T47D (cell line): Measurements from ENCODE around the genes ZNF532, GRP and CPLX4.

- RRBS = no CpG with 5 or more reads among the region's 3 CpGs
These were observed 250 bp upstream of the ZNF532 start for GRCh38 chr18:58864570-58864684.

DNA sequence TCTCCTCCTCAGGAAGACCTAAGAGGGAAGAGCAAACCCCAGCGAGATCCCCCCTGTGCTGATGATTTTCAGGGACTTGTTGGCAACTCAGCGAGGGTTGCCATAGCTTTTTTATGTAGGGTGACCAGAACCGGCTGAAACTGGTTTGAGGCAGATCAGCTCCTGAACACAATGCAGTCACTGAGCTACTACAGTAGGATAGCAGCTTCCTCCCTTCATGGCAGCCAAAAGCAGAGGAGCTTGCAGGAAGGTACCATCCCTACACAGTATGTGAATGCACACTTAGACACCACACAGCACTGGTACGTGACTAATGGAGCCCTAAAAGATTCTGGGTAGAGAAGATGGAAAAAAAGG, at the start of gene ZNF532:
ZNF532 (plus strand) TSS at position 193 of the 357 bp plus-strand sequence.
- RRBS = no CpG with 5 or more reads among the region's 4 CpGs

- RRBS = no CpG with 5 or more reads among the region's 10 CpGs
These were observed 126.6 kb downstream of the ZNF532 start for GRCh38 chr18:58991013-58991884.

DNA sequence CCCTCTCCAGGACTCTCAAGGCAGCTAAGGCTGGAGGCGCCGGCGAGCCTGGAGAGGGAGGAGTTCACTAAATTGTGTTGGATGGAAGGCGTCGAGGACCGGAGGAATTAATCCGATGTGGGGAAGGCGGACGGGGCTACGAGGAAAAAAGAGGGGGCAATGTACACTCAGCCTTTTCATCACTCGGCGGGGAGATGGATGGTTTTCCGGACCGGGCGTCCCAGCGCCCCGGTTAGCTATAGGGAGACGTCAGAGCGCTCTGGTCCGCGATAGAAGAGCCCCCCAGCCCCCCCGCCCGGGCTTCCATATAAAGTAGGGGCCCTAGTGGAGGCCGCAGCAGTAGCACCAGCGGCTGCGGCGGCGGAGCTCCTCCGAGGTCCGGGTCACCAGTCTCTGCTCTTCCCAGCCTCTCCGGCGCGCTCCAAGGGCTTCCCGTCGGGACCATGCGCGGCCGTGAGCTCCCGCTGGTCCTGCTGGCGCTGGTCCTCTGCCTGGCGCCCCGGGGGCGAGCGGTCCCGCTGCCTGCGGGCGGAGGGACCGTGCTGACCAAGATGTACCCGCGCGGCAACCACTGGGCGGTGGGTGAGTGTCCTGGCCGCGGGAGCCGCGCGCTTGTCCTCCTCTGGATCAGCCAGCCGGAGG, at the start of gene GRP:
GRP (plus strand) TSS at position 336 of the 642 bp plus-strand sequence.
- RRBS = 32% methylated on average over 34 of the region's 58 CpGs

DNA sequence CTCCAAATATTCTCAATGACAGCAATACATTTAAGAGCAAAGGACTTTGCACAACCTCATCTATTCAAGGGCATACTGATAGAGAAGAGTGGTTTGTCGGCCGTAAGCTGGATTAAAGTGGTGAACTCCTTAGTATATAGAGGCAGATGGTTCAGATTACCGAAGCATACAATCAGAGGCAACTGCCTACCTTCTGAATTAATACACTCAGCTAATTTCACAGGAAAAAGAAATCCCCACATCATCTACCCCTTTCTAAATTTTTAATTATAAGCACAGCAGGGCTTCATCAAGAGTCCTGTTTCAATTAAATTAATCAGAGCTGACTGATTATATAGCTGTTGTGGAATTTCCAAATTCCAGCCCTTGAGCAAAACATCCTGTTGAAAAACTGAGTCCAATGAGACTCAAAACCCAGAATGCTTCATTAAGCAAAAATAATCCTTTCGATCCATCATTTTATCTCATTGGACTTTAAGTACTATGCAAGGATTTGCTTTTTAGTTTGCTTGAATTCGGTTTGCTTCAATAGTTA, at the start of gene CPLX4:
CPLX4 (minus strand) TSS at position 109 of the 535 bp plus-strand sequence.
- RRBS = no CpG with 5 or more reads among the region's 5 CpGs

DNA sequence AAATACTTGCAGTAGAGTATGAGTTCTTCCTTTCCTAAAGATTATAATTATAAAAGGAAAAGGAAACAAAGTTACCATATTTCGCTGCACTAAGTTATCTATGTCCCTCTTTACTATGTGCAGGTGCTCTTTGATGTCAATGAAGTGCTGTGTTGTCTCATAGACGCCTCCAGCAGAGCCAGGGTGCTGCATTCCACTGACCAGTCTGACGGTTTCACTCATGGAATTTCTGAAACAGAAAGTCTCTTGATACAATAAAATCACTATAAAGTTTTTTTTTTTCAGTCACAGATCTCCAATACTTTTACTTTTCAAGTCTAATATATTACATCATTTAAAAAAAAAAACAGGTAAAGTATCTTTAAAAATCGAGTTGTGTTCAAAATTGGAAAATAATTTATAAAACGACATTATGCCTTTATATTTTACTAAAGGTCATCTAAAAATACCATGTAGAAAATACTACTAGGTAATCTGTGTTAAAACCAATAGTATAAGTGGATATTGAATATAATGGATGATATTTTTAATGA, 14.6 kb upstream of the CPLX4 start:
- RRBS = no CpG with 5 or more reads among the region's 5 CpGs

GRCh38 chr18:59470890-59471295, 111.8 kb upstream of the LMAN1 start:
- RRBS = no CpG with 5 or more reads among the region's 7 CpGs

DNA sequence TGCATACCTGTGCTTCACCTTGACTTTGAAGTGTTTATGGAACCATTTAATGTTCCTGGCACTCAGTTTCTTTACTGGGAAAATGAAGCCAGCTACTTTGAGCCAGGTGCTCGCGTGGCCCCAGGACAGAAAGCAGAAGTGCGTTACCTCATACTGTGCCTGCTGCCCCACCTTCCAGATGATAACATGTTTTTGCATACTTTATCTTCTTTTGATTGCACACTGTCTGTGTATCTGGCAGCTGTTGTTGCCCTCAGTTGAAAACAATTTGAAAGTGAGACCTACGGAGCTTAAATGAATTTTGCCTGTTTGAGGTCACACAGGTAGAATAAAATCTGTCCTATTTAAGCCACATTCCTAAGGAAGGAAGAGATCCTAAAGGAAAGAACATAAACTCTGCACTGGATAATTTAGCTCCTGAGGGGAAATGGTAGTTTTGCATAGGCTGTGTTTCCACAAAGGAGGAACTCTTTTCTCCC, 61.4 kb downstream of the PMAIP1 start:
- RRBS = no CpG with 5 or more reads among the region's 4 CpGs

DNA sequence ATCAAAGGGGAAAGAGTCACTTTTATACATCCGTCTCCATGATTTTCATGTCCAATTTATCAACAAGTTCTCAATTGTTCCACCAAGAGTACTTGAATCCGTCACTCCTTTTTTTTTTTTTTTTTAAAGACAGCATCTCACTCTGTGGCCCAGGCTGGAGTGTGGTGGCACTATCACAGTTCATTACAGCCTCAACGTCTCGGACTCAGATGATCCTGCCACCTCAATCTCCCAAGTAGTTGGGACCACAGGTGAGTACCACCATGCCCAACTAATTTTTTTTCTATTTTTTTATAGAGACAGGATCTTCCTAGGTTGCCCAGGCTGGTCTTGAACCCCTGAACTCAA, 240.7 kb downstream of the RNF152 start:
- RRBS = no CpG with 5 or more reads among the region's 4 CpGs

DNA sequence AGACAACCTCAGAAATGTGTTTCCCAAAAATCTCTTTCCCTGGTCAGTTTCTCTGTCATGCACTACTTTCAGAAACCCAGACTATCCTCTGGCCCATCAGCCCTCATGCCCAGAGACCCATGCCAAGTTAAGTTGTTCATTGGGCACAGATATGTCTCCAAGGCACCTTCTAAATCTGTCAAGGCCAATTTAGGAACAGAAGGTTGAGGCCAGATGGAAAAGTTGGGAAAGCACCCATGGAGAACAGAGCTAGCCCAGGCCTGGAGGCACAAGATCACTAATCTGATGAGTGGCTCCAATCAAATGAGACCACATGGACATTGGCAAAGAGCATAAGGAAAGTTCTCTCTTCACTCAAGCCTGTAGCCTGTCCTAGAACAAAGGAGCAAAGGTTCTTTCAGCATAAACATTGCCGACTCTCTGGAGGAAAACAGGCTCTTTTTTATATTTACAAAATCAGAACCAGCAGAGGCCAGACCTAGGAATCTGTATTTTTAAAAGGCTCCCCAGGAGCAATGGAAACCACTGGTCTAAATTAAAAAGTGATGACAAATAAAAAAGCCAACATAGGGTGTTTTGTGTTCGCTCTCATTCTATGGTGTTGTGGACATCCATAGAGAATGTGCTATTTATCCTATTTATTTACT, 154.7 kb downstream of the RNF152 start:
- RRBS = no CpG with 5 or more reads among the region's 2 CpGs

DNA sequence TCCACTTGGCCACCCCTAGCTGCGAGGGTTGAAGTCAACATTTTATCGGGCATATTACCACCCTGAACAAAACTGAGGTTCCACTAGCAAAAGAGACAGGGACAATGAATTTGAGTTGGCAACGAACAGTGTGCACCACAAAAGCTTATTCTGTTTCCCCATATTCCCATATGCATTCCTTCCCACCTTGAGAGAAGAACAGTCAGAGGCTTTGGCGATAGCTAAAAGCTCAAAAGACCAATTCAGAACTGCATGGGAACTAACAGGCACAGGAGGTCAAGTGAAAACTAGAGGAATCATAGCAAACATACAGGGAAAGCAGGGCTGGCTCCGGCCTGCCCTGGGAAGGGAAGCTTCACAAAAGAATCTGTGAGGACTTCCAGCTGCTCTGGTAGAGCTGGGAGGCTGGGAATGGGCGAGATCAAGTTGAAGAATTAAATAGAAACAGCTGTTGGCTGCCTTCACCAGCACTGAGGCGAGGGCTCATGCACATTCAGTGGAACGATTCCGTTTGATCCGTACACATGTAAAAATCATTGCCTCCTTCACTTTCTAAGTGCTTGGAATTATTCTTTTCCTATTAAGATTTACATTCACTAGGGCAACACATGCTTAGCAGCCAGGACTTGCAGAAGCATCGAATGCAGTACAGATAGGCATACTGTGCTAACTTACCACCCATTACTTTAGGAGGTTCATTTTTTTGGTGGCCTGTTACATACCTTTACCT, 125.2 kb upstream of the RNF152 start:
- RRBS = no CpG with 5 or more reads among the region's 11 CpGs

DNA sequence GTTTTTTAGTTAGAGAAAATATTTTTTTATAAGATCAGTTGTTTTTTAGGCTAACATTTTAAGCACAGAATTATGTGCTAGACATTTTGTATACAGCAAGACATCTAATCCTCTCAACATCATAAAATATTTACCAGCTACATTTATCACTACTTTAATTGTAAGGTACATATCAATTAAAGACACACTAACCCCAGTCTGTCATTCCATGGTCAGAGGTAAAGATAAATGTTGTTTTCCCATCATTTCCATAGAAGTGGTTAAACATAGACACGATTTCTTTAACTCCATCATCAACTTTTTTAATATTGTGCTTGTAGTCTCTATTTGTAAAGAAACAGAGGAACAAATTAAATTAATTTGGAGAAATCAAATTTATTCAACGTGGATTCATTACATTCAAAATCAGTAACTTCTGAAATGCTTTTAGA, 40.1 kb downstream of the PIGN start:
- RRBS = no CpG with 5 or more reads among the region's 2 CpGs

DNA sequence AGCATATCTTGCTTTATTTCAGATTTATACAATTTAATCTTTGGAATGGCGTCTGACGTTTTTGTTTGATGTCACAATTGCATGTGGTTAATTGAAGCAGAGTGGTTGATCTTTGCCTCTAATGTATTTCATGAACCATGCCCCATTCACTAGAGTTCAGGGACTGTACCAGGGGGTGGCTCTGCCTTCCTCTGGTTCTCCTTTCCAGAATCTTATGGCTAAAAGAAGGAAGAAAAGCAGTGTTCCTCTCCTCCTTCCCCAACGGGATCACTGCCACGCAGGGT, 24.0 kb upstream of the ZCCHC2 start:
- RRBS = no CpG with 5 or more reads among the region's 4 CpGs

- RRBS = no CpG with 5 or more reads among the region's 2 CpGs
These were observed 2.4 kb downstream of the ZCCHC2 start for GRCh38 chr18:62525228-62525536.

- RRBS = no CpG with 5 or more reads among the region's 16 CpGs
These were observed 93.8 kb upstream of the PHLPP1 start for GRCh38 chr18:62621395-62622052.

GRCh38 chr18:62739762-62740369, 24.5 kb downstream of the PHLPP1 start:
- RRBS = no CpG with 5 or more reads among the region's 6 CpGs

- RRBS = no CpG with 5 or more reads among the region's 4 CpGs
These were observed 36.0 kb downstream of the PHLPP1 start for GRCh38 chr18:62751137-62751924.

DNA sequence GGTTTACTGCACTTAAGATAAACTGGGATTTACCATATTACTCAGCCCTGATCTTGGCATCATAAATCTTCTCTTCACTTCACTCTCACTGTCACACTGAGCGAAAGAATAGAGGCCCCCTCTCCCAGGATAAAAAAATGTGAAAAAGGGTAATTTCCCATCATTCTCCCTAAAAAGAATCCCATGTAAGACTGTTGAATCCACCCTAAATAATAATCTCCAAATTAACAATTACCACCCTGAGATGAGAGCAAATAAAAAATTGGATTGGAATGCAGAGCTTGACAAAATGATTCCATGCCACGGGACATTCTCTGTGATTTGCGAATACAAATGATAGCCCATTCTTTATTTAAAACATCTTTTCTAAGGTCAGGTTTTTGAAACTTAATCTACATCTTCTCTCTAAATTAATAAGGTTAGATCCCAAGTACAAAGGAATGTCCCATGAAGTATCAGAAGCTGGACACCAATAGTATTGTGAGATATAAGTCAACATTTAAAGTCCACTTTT, 129.5 kb downstream of the BCL2 start:
- RRBS = no CpG with 5 or more reads among the region's 3 CpGs

GRCh38 chr18:63237649-63238414, 81.7 kb downstream of the BCL2 start:
- RRBS = no CpG with 5 or more reads among the region's 13 CpGs